WTC11 (cell line): ENCODE measurements around the genes MBD6 and DCTN2.

- PRO-cap: bidirectional peak, plus-strand start at chr12:57522851, minus-strand start at chr12:57522476
These were observed at the start of gene MBD6 for GRCh38 chr12:57521924-57523029. Gene MBD6 (plus strand): TSS chr12:57522824.

- PRO-cap: no peak
These were observed 3.7 kb downstream of the MBD6 start for GRCh38 chr12:57525950-57527170.

DNA sequence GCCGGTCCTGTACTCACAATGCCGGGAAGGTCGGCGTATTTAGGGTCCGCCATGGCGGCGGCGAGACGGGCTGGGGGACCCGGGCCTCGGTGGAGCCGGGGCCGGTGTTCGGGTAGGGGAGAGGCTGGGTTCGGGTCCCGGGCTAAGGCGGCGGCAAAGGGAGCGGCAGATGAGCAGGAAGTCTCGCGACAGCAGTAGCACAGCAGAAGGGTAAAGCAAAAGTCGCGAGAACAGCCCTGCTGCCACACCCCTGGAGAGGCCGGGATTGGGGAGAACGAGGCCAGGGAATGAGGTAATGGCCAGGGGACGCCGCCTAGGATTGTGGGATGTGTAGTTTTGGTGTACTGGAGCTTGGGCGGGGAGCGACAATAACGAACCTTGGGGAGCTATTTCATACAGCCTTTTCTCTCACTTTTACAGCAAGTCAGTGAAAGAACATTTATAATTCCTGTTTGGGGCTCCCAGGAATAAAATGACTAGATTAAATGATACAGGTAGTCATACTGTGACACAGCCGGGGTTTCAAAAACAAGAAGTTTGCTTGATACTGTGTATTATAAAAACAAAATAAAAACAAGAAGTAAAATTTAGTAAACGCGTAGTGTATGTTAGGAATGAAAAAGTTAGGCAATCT is at the start of gene DCTN2:
Gene DCTN2 (minus strand): TSS at position 182 of the 634 bp plus-strand sequence.
- PRO-cap: unidirectional peak, minus-strand start at position 161 of the sequence

- PRO-cap: unidirectional peak, minus-strand start at chr12:57605051; unidirectional peak, minus-strand start at chr12:57605258
These were observed 755 bp downstream of the DTX3 start for GRCh38 chr12:57604965-57606193.

GRCh38 chr12:57631699-57632858 is 922 bp downstream of the B4GALNT1 start:
- PRO-cap: no peak

DNA sequence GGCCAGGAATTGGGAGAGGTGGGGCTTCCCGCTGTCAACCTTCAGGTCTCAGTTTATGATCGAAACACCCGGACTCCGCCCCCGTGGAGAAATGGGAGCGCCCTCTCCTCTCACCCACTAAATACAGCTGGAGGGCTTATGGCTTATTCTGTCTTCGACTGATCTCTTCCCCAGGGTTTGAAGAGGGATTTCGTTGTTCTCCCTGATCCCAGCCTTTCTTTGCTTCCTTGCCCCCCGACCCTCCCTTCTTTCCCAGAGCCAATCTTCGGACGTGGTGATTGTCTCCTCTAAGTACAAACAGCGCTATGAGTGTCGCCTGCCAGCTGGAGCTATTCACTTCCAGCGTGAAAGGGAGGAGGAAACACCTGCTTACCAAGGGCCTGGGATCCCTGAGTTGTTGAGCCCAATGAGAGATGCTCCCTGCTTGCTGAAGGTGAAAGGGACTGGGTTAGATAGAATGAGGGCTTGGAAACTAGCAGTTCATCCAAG is 606 bp downstream of the OS9 start:
- PRO-cap: no peak

DNA sequence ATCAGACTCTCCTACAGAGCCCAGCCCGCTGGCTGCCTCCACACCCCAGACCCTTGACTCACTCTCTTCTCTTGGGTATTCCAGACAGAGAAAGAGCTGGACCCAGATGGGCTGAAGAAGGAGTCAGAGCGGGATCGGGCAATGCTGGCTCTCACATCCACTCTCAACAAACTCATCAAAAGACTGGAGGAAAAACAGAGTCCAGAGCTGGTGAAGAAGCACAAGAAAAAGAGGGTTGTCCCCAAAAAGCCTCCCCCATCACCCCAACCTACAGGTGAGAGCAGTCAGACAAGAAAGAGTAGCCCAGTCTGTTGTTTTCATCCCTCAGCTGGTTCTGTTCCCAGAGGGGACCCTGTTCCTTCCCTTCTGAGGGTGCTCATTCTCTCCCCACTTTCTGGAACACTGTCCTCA is 19.6 kb downstream of the AGAP2 start:
- PRO-cap: no peak

- PRO-cap: no peak
These were observed 2.6 kb upstream of the AGAP2 start for GRCh38 chr12:57741023-57741703.

GRCh38 chr12:57765001-57765868 is 1.6 kb downstream of the CYP27B1 start:
- PRO-cap: unidirectional peak, plus-strand start at chr12:57765196

- PRO-cap: no peak
These were observed 665 bp downstream of the CYP27B1 start for GRCh38 chr12:57765869-57766956.

DNA sequence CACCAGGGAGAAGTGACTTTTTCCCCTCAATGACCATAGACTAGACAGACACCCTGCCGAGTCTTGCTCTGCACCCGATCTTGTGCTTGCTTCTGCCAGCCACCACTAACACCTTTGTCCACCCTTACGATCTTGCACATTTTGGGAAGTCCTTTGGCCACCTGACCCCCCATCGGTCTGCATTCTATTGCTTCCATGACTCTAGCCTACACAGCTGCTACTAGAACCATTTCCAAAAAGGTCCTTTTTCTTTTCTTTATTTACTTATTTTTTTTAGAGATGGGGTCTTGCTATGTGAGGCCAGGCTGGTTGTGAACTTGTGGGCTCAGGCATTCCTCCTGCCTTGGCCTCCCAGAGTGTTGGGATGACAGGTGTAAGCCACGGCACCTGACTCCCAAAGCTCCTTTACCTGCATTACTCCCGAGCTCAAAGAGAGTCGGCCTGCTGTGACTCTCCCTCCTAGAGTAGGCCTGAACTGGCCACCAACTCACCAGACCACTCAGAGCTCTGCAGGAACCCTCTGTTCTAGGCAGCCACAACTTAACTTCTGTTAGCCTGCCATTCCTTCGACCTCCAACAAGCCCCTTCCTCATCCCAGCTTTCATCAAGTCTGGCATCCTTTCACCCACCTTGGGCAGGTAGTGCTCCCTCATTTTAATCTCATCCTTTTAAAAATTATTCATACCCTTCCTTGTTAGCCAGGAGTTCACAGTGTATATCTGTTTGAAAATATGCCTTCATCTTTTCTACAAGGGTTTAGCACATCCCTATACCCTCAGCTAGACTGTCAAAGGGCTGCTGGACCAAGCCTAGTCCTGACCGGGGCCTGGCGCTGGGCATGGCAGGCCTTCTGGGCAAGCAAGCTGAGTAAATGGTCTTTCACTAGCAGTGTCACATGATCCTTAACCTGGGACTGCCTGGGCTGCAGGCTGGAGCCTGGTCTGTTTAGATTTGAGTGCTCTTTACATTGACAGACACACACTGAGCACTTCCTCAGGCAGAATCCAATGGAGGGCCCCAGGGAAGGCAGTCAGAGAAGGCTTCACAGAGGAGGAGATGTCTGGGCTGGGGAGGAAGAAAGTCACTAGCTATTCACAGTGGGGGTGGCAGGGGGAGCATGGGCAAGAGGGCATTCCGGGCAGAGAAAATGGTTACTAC is 6.6 kb upstream of the AVIL start:
- PRO-cap: no peak

DNA sequence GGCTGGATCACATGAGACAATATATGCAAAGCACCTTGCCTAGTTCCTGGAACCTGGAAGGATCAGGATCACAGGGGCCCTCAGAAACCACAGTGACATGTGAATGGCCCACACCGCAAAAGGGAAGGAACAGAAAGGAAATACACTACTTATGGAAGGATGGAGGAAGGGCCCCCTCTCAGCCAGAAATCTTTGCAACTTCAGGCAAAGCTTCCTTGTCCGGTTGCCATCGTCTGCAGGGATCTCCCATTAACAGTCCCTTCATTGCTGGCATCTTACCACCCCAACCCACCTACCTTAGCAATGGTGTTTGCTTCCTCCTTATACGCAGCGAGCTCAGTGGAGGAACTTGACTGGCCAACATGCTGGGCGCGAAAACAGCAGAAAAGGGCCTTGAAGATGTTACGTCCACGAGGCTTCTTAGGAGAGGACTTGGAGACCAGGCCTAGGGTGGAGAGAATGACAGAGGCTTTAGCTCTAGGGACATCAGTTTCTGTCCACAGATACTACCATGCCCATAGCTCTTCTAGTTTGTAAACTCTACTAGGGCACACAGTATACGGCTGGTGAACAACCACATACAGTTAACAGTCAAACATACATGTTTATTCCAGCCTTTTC is 10.7 kb upstream of the AVIL start:
- PRO-cap: no peak

- PRO-cap: unidirectional peak, plus-strand start at chr12:57864595; unidirectional peak, plus-strand start at chr12:57864710
These were observed 17.9 kb upstream of the CTDSP2 start for GRCh38 chr12:57864360-57864880.

DNA sequence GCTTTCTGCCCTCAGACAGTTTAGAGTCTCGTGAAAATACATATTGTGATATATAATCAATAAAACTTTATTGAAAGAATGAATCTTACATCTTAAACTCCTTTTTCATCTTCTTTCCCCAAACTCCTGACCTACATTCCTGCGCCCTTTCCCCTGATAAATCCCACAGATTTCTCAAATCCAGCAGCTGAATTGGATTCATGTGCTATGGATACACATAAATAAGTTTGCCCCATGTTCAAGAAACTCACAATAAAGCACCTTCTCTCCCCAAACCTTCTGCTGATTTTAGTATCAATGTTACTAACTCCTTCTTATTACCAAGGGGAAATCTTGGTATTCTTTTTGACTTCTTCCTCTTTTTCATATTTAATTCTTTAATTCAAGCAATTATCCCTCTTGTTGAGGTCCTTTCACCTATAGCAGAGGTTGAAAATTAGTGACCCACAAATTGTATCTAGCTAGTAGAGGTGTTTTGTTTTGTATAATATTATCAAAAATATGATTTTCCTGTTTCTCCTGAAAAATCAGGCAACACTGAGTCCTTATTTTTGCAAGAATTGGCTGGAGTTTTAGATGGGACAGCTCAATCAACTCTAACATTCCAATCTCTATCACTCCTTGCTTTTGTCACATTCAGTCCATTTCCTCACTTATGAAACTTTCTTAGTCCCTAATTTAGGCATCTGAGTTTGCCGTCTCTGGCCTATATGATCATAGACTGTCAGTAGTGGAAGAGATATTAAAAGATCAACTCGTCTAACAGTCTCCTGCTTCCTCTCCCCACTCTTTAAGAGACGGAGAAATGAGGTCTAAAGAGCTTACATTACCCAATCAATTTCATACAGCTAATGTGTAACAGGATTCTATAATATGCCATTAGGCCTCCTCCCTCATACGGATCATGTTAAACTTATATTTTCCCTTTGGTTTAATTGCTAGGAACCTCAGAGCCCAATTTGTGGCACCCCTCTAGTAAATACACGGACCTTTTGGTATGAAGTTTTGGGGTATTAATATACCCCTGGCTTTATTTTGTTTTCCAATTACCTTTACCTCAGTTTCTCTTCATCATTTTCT is 6.8 kb upstream of the ATP23 start:
- PRO-cap: no peak

- PRO-cap: bidirectional peak, plus-strand start at chr12:57936249, minus-strand start at chr12:57936151; unidirectional peak, plus-strand start at chr12:57936249; unidirectional peak, plus-strand start at chr12:57936270
These were observed 5.5 kb upstream of the ATP23 start for GRCh38 chr12:57935591-57936459.

GRCh38 chr12:58087211-58088069 is 146.1 kb downstream of the ATP23 start:
- PRO-cap: no peak

GRCh38 chr12:58939618-58940080 is 19.3 kb upstream of the LRIG3 start:
- PRO-cap: no peak

- PRO-cap: no peak
These were observed 159.8 kb upstream of the LRIG3 start for GRCh38 chr12:59080131-59080404.

- PRO-cap: no peak
These were observed 121.3 kb downstream of the SLC16A7 start for GRCh38 chr12:59717079-59717520.

GRCh38 chr12:62098109-62098579 is 94.4 kb downstream of the TAFA2 start:
- PRO-cap: no peak